ENCODE measurements around a stretch of chr10.

DNA sequence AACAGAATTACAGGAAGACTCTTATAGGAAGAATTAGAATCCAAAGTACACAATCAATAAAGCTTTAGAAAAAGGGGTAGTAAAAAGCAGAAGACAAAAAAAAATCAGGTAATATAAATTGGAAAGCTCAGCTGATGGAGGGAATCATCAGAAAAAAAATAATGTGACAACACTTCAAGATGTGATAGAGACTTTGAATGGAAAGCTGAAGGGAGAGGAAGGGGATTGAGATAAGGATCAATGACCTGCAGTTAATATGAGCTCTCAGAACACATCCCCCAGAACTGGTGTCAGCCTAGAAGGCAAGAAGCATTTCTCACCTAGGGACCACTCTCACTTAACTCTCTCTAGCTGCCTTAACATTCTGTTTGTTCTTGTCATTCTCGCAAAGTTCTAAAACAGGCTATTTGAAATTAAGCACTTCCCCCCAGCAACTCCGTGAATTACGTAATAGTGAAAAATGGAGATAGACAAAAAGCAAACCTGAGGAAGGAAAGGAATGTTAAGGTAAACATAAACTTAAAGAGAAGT is 1.1 kb upstream of the MPP7 start:
- PRO-cap: no peak

DNA sequence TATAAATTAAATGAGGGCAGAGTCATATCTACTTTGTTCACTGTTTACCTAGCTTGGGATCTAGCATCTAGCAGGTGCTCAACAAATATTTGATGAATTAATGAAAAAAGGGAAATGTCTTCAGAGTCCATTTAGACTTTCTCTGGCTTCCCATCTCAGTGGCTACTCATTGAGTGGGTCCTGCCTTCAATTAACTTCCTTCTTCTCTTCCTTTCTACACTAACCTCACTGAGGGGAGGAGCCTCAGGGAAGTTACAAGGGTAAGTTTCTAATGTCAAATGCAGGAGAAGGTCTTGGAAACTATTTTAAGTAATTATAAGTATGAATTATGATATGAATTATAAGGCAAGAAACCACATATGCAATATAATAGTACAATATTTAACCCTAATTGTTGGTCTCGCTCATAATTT is 28.2 kb upstream of the MPP7 start:
- PRO-cap: unidirectional peak, minus-strand start at position 175 of the sequence

- PRO-cap: no peak
Observed at GRCh38 chr10:28533811-28534069, 822 bp downstream of the WAC start.

DNA sequence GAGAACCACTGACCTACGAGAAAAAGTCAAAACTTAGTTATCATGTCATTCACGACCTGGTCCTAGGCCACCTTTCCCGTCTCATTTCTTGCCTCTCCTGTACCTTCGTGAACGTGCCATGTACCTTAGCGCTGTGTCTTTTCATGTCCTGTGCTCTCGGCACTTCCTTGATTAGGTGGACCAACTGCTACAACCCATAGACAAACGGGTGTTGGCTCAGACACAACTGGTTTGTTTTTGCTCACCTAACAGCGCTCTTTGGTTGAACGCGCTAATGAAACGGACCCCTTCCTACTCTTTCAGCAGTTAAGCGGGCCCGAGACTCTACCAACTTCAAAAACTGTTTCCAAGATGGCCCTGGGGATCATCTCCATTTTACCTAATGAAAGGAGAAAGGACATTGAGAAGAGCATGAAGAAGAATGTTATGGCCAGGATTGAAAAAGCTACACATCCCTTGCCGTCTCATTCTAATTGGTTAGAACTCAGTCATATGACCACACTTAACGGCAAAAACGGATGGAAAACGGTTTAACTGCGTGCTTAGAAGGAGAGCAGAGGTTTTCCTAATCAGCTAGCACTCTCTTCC is 118.4 kb downstream of the BAMBI start:
- PRO-cap: no peak

- PRO-cap: no peak
Observed at GRCh38 chr10:28807468-28808090, 130.3 kb downstream of the BAMBI start.

GRCh38 chr10:29113080-29113760 is 175.7 kb upstream of the LYZL1 start:
- PRO-cap: no peak

- PRO-cap: no peak
Observed at GRCh38 chr10:29319059-29319658, 30.3 kb downstream of the LYZL1 start.

DNA sequence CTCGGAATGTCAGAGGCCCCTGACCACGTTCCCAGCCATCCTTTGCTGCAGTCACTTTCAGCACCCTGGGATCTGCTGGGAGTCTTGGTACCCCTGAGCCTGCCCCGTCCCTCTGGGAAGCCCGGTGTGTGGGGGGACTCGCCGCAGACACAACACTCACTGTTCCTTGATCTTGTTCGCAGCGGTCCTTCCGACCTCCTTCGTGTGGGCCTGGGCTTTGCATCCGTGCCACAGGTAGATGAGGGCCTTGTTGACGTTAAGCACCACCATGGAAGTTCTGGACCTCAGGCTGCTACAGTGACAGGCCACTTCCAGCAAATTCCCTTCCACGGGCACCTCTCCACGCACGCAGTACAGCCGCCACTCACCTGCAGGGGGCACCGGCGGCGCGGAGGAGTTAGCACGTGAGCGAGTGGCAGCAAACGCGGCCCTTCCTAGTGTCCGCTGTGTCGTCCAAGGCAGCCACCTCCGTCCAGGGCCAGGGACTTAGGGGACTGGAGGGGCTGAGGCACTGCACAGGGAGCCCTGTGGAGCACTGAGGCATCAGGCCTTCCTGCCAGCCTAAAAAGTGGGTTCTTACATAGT is 164.6 kb downstream of the SVIL start:
- PRO-cap: no peak

DNA sequence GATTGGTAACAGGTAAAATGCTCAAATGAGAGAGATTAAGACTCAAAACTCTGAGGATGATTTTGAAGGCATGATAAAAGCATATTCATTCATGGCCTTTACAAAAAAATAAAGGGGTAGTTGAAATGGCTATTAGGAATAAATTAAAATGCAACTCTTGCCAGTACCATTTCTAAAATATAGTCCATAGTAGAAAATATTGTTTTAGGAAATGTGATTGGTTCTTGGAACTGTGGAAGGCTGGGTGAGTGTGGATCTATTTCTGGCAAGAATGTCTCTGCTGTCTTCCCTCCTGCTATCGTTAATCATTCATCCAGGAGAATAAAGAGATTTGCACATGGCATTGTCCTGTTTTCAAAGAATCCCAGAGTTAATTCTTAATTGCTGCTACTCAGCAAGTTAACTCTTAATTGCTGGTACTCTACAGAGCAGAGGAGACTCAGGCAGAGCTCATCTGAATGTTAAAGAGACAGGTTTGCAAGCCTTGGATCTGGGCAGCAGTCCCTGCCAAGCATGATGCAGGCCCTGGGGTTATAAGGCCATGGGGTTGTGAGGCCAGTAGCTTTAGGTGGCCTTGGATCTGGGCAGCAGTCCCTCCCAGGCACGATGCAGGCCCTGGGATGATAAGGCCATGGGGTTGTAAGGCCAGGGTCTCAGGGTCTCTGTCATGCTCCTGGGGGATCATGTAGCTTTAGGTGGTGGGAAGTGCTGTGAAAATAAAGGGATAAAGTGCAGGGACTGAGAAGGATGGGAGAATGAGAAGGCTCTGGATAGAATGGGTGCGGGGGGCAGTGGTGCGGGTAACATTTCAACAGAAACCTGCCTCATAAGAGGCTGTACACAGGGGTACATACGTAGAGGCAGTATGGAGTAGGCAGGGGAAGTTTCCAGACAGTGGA is 162.4 kb downstream of the SVIL start:
- PRO-cap: no peak

DNA sequence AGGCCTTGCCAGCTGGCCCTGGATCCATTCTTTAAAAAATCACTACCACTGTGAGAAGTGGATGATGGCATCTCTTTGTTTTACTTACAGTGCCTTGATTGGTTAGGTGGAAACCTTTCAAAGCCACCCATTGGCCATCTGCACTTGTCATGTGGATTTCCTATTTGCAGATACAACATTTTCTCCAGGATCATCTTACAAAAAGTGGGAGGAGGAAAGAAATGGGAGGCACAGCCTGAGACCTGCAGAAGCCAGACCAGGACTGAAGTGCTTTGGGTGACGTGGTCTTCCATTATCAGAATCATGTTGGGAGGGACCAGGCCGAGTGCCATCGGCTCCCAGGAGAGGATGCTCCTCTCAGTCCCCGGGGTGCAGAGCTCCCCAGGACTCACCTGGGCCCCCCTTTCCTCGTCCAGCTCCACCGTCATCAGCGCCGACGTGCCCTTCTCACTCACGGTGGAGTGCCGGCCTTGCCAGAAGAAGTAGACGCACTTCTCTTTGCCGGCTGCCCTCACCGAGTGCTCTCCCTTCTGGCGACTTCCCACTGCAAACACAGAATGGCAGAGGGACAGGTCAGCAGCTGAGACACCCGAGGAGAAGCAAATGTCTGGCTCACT is 161.2 kb downstream of the SVIL start:
- PRO-cap: no peak

- PRO-cap: no peak
Observed at GRCh38 chr10:29550327-29550984, 84.3 kb downstream of the SVIL start.

GRCh38 chr10:29629833-29630879 is 4.6 kb downstream of the SVIL start:
- PRO-cap: no peak

GRCh38 chr10:29853787-29854469 is 205.5 kb downstream of the JCAD start:
- PRO-cap: no peak

DNA sequence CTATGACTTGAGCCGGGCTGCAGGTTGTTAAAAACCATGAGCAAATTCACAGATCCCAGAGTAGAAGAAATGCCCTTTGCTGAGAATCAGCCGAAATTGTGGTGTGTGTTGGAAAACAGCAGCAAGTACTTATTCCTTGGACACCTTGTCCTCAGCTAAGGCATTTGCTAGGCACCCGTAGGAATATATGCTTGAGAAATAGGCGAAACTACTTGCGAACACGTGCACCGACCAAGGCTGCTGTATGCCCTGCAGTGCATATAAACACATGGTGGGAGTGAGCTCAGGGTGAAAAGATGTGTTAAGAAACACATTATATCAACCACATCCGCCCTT is 199.3 kb downstream of the JCAD start:
- PRO-cap: no peak

DNA sequence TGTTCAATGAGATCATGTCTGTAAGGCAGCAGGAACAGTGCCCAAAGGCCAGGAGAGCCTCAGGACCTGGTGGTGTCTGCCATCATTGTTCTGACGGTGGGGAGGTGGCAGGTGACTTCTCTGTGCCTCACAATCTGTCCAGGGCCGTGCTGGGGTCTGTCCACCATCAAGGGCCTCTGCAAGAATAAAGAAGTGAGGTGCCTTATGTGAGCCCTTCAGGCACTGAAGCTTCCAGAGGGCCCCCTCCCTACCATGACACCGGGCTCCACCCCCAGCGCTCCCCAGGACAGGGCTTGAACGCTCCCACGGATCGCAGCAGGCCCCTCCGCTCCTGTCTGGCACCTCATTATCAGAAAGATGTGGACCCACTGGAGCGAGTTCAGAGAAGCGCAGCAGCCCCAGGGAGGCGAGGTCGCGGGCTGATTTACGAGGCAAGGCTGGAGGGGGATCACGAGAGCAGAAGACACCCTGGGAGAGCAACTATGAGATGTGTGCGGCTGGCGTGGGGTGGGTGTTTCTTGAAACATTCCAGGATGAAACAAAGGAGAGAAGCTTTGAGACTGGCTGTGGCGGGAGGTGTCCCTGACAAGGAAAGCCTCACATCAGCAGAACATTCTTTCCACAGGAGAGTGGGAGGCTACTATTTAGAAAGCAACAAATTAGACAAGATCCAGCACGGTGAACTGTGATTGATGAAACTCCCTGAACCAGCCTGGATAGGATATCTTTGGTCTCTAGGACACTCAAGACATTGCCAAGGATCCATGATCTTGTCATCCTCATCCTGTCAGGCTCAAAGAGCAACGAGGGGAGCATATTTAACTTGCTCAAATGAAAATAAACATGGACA is 66.1 kb downstream of the JCAD start:
- PRO-cap: no peak

GRCh38 chr10:30115393-30115703 is 56.0 kb upstream of the JCAD start:
- PRO-cap: no peak

DNA sequence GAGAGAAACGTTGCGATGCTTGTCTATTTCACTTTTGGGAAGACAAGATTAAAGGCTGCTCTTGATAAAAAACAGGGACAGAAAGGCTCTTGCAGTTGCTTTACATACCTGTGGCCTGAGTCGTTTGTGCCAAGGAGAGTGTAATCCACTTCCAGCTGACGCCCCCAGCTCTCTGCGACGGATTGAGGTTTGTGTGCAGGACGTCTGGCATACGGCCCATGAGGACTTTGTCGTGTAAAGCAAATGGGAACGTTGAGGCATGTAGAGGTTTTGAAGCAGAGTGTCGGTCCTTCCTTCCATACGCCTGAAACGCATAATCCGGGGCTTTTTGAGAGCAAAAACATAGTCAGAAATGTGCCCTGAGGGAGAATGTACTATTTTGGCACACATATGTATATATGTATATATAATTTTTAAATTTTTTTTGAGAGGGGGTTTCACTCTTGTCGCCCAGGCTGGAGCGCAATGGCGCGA is 1.2 kb downstream of the MAP3K8 start:
- PRO-cap: no peak

DNA sequence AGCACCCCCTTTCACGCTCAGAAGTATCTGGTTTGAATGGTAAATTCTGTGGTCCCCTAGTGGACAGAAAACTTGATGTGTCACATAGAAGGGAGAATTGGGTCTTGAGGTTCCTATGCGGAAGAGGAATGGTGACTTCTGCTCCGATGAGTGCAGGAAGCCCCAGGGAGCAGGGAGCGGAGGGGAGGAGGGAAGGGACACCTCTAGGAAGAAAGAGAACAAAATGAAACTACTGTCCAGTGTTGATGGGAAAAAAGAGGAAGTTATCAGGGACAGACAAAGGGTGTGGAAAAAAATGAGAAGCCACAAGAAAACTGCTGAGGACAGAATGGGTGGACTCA is 59.9 kb downstream of the MAP3K8 start:
- PRO-cap: no peak

- PRO-cap: no peak
Observed at GRCh38 chr10:30542433-30543110, 87.0 kb downstream of the LYZL2 start.

GRCh38 chr10:30552947-30553574 is 76.5 kb downstream of the LYZL2 start:
- PRO-cap: no peak